Psoas muscle (tissue), 2 donors: ENCODE results near the gene PRRC2C.

DNA sequence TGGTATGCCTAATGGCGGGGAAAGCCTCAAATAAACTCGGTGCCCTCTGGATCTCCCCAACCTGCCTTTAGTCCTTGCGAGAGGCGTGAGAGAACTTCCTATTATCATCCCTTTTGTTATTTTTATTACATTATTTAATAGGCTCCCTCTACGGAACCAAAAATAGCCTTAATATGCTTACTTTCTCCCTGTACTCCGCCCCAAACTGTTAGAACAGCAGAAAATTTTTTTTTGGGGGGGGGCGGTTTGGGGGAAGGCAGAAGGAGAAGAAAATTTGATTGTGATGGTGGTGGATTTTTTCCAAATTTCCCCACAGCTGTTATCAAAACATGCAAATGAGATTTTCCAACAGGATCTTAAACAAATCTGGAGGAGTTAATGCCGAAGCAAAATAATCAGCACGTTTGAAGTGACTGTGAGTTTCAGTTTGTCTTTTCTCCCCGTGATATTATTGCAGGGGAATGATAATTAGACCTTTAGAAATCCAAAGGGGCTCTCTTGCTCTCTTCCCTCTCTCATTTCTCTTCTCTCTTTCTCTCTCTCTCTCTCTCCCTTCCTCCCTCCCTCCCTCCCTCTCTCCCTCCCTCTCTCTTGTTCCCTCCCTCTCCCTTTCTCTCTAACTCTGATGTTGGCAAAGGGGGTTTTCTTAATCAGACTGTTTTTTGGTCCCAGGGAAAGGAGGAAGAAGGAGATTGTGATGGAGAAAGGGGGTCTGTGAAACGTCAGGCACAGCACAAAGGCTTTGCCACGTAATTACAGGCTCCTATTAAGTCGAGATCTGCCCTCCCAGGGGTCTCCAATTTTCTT is 1.2 kb upstream of the PRRX1 start:
- PRO-cap, 2 experiments: peak in 1 of 2 experiments; most common plus-strand start position 653 of the sequence (in 1); most common minus-strand start position 534 of the sequence (in 1)

DNA sequence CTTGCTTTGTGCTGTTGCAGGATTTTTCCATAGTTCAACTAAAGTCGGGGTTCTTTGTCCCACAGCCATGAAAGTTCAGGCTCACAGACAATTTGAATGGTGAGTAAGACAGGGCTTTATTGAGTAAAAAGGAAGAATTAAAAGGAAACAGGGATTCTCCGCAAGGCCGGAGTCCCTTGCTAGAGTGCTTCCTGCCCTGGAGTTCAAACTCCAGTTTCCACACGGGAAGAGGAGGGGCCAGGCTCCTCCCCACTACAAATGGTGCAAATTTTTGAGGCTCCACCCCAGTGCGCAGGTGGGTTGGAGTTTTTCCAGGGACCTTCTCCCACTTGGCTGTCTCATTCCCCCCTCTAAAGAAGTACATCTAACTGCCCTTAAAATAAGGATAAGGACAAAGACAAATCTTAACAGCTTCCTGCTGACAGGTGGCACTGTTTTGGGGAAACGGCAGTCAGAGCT is 28.8 kb downstream of the FMO2 start:
- PRO-cap, 2 experiments: no peak in any of the 2 experiments

- PRO-cap, 2 experiments: no peak in any of the 2 experiments
These were observed 53.5 kb upstream of the PRRC2C start for GRCh38 chr1:171431550-171432535.

GRCh38 chr1:171485236-171485874 is at the start of gene PRRC2C:
PRRC2C (plus strand) TSS chr1:171485530.
- PRO-cap, 2 experiments: peak in 2 of 2 experiments; most common plus-strand start chr1:171485533 (in 2); most common minus-strand start chr1:171485406 (in 2)

DNA sequence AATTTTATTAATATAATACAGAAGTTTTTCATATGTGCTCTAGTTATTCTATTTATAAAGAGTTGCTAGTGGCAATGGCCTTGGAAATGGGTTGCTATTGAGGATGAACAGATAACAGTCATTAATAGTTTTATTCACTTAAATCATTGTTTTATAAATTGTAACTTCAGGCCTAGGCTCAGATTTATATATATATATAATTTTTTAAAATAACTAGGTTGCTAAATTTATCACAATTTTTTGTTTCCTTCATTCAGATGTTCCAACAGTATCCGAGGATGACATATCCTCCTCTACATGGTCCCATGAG is 36.5 kb downstream of the PRRC2C start:
- PRO-cap, 2 experiments: no peak in any of the 2 experiments

DNA sequence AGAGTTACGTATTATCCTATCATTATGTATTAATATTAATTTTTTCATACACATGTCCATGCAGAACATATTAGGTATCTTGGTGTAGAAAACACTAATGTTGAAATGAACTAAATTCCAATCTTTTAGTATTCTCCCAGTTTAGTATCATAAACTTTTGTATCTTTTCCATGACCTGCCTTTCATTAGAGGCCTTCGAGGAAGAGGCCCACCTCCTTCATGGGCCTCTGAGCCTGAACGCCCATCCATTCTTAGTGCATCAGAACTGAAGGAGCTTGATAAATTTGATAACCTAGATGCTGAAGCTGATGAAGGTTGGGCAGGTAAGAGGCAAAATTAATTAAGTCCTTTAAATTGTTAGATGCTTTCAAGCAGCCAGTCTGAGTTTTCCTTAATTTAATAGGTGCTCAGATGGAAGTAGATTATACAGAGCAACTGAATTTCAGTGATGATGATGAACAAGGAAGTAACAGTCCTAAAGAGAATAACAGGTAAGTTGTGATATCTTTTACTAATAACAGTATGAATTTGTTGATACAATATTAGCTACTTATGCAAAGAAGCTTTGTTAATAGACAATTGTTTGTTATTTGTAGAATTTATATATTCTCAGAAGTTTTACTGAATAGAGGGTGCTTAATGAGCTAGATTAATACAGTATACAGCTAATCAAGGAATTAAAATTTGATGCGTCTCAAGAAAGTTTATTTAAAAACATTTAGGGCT is 37.9 kb downstream of the PRRC2C start:
- PRO-cap, 2 experiments: no peak in any of the 2 experiments

DNA sequence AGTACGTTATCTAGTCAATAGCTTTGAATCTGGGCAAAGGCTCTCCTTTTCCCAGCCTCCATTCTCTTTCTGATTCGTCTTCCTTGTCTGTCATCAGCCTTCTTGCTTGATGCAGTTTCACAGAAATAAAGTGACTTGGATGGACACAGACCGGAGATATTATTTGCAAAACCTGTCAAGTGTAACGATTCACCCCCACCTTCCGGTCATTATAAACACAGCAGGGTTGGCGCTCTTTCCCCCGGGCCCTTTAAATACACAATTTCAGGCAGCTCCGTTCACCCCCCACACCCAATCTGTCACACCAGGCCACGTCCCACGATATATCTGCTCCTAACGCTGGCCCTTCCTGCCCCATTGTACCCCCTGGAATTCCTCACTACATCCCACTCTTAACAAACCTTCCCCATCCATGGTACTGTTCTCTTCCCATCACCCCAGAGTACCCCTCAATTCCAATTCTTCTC is 609 bp downstream of the VAMP4 start:
- PRO-cap, 2 experiments: peak in 1 of 2 experiments; most common plus-strand start position 281 of the sequence (in 1)

DNA sequence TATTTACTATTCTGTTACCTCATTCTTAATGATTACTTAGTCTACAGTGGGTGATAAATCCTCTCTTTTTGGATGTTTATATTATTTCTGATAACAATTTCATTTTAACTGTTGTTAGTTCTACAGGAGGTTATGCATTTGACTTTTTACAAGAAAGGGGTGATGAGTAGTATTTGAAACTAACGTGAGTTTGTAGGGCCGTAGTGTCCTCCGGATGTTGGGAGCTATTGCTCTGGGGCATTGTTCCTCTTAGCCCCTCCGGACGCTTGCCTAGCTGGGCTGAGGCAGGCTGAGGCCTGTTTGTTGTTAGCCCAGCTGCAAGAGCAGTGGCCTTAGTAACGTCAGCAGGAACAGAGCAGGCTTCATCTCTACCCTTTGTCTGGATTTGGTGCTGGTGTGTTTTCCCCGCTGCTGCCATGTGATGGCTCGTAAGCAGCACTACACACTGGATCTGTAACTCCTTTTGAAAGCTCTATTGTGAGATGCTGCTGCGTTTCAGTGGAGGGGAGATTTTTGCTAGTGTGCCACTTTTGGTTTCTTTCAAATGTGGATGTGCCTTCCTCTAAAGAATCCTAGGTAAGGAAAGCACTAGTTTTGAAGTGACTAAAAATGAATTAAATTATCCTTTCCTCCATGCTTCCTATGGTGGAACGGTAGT is 57.6 kb downstream of the DNM3 start:
- PRO-cap, 2 experiments: no peak in any of the 2 experiments

GRCh38 chr1:172154613-172155067 is 265.8 kb upstream of the C1orf105 start:
- PRO-cap, 2 experiments: no peak in any of the 2 experiments

DNA sequence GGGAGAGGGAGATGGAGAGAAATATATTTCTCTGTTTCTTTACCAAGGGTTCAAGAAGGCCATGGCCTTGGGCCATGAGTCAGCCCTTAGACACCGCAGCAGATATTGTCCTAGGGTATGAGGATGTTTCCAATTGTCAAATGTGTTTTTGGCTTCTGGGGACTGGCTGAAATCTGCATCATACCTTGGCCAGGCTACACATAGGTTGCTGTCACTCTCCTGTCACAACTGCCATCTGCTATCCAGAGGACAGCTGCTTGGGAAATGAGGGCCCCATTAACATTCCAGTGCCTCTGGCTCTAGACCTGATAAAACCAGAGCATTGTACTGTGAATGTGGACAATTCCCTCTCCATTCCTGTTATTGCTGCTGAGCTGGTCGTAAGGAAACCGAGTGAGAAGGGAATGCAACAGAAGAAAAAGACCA is 8.7 kb upstream of the PIGC start:
- PRO-cap, 2 experiments: no peak in any of the 2 experiments

DNA sequence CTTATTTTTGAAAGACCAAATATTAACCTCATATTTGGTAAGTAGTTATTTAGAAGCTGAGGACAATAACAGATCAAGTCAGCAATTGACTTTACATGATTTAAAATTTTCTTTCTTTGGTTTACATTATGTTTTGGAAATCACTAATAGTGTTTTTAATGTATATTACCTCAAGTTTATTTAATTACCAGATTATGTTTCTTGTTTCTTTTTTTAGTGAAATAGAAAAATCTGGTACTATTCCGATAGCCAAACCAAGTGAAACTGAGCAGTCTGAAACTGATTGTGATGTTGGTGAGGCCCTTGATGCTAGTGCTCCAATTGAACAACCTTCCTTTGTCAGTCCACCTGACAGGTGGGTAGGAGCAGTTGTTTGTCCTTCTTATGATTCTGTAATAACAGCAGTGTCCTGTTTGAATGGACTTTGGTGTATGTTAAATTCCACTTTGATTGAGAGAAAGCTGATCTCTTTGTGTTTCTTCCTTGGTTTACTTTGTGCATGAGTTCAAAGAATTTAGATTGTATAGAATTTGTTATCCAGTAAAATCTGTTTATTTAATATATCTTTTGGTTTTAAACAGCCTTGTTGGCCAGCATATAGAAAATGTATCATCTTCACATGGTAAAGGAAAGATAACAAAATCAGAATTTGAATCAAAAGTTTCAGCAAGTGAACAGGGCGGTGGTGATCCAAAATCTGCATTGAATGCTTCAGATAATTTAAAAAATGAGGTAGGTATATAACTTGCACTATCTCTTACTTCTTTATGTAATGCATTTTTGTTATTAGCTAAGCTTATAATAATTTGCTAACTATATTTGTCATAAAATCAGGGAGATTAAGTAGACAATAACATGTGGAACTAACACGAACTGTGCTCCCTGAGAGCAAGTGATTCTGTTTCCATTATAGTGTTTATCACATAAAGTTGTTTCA is 24.4 kb downstream of the SUCO start:
- PRO-cap, 2 experiments: no peak in any of the 2 experiments

GRCh38 chr1:172850856-172851580 is 192.1 kb downstream of the FASLG start:
- PRO-cap, 2 experiments: no peak in any of the 2 experiments

- PRO-cap, 2 experiments: no peak in any of the 2 experiments
These were observed 64.0 kb downstream of the TNFSF18 start for GRCh38 chr1:172986587-172987207.

GRCh38 chr1:173127796-173128430 is 77.2 kb upstream of the TNFSF18 start:
- PRO-cap, 2 experiments: no peak in any of the 2 experiments

DNA sequence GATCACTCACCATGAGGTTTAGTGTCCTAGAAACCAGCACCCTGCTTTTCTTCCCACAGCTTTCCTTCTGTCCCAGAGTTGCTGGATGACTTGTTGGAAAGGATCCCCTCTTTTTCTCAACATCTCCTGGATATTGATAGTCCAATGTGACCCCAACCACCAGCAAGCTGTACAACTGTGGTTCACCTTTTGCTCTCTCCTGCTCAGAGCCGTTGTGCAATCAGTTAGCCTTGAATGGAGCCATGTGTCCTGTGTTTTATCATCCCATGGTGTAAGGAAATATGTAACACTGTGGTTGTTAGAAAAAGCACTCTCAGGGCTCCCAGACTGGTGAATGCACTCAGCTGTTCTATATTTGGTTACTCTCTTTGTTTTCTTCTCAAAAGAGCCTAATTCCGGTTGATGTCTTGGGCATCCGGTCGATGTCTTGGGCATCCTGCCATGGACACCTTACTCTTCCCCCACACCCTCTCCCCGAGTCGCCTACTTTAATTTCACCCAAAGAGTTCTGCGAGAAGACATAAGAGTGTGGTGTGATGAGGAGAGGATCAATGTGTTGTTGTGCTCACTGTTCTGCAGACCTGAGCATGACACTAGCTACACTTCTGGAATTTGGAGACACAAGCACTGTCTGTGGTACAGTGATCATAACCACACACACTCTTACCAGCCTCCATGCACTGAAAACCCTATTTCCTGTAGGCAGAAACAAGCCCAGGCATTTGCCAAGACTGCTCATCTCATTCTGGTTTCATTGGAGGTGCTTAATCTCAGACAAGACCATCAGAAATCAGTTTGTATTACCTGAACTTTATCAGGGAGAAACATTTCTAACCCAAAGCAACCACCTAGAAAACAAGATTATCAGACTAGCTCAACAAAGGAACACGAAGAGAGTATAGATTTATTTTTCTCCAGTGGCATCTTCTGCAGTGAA is 1.6 kb downstream of the TNFSF4 start:
- PRO-cap, 2 experiments: no peak in any of the 2 experiments

DNA sequence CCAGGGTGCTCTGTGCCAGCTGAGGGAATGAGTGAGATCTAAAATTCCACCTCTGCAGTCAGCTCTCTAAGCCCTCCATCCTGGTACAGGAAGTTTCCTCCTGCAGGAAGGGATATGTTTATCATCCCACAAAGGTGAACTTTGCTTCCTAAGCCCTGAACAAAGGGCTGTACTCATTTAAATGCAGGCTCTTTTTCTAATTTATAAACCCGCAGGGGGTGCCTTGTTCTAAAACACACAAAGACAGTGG is 3.6 kb upstream of the TNFSF4 start:
- PRO-cap, 2 experiments: no peak in any of the 2 experiments

DNA sequence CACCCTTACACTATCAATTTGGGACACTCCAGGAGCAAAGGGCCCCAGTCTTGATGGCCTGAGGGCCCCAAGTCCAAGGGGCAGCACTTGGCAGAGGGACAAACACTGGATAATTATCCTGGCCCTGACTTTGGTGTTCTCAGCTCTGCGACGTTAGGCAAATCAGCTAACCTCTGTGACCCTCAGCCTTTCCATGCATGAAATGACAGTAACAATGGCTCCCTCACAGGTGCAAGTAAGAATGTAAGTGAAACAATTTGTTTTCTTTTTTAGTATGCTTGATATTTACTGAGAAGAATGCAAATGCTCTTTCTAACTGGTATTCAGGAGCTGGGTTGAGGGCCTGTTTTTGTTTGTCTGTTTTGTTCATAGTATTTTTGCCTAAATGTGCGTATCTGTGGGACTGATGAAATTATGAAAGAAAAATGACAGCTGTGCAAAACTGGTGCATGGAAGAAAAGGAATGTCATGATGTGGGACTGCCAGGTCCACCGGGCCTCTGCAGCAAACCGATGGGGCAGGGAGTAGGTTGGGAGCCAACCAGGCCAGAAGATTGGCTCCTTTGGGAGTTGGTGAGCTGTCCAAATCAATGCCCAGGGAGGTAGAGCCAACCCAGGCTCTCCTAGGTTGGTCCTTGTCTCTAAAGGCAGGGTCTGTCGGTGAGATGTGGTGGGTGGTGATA is 61.5 kb upstream of the PRDX6 start:
- PRO-cap, 2 experiments: no peak in any of the 2 experiments

DNA sequence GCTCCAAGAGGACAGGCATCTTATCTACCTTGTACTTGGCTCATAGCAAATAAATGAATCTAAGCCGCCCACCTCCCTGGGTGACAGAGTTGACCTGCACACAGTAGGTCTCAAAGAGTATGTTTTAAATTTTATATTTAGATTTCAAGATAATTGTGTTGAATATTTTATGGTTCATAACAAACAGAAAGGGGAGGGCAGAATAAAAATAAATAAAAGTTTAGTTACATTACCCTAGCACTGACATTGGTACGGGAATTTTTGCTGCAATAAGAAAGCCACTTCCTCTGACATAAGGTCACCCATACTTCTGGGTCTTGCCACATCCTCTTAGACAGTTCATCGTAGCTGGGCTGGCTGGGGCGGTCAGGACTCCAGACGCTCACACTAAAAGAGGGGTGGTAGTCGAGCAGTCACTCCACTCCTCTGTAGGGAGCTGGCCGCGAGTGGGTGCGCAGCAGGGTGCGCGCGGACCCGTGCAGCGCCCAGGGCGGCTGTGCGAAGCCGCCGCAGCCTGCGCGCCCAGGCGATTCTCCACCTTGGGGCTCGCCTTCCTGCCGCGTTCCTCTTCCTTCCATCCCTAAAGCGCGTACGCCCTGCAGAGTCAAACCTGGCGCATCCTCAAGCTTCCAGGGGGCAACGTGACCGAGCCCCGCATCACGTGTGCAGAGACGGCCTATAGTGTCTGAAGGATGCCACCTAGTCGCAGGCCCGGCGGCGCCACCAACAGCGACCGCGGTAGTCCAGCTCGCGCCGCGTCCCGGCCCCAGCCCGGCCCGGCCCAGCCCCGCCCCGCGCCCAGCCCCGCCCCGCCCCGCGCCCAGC is 524 bp upstream of the PRDX6 start:
- PRO-cap, 2 experiments: peak in 2 of 2 experiments; most common plus-strand start position 337 of the sequence (in 2); most common minus-strand start position 600 of the sequence (in 1)

DNA sequence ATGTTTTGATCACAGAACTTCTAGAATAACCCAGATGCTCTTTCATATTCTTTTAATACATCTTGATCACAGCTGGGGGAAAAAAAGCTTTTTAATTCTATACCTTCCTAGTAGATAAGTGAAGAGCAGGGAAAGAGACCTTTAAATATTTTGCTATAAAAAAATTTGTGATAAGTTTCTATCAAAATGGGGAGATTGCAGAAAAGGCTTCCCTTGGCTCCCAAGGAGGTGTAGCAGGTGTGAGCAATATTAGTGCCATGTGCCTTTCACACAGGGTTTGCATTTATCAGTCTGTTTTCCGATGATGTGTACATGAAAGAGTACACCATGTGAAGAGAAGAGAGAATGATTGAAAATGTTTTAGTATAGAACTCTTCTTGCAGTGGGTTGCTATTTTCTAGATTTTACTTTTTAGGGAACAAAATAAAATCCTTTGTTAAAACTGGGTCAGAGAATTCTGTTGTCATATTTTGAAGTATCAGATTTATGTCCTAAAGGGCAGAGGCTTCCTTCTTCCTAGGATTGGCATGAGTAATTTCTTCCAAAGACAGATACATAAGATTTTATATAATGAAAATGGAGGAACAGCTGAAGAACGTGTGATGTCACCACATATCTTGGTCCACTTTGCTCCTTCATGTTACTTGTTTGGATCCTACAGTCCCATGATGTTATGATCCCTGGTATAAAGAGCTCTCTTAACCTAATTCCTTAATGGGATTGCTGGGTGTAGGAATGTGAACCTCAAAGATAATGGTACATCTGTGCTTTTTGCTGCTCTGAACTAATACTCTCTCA is 11.4 kb downstream of the PRDX6 start:
- PRO-cap, 2 experiments: peak in 1 of 2 experiments; most common plus-strand start position 573 of the sequence (in 1)

DNA sequence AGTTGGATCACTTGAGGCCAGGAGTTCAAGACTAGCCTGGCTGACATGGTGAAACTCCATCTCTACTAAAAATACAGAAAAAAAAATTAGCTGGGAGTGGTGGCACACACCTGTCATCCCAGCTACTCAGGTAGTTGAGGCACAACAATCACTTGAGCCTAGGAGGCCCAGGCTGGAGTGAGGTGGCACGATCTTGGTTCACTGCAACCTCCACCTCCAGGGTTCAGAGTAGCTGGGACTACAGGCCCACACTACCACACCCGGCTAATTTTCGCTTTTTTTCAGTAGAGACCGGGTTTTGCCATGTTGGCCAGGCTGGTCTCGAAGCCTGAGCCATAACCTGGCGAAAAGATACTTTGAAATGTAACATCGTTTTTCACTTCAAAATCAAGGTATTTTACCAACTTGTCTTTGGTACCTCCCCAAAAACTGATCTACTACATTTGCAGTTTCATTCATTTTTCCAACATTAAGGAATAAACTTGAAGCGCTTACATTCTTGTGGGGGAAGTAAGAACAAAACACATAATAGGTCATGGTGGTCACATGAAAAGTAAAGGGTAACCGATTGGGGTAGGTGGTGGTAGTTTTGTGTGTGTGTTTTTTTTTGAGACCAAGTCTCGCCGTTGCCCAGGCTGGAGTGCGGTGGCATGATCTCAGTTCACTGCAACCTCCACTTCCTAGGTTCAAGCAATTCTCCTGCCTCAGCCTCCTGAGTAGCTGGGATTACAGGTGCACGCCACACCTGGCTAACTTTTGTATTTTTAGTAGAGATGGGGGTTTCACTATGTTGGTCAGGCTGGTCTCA is 6.3 kb upstream of the ZBTB37 start:
- PRO-cap, 2 experiments: no peak in any of the 2 experiments